Right ventricle myocardium (tissue), 1 donor: ENCODE results near the gene IL17REL.

DNA sequence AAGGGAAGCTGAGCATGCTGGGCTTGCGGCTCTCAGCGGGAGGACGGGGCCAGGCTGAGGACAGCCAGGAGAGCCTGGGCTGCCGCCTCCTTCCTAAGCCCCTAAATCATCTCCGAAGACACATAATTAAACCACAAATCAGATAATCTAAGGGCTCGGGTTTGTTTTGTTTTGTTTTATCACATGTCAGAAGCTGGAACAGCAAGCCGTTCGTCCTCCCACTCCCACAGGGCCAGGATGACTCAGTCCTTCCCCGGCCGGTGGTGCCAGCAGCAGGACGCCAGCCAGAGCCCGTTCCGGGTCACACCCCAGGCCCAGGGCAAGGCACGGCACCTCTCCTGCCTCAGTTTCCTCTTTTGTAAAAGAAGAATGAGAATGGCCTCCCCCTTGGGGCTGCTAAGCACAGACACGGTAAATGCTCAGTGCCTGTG lies 399.3 kb upstream of the TAFA5 start:
- PRO-cap, 2 experiments, result no peak in any of the 2 experiments

DNA sequence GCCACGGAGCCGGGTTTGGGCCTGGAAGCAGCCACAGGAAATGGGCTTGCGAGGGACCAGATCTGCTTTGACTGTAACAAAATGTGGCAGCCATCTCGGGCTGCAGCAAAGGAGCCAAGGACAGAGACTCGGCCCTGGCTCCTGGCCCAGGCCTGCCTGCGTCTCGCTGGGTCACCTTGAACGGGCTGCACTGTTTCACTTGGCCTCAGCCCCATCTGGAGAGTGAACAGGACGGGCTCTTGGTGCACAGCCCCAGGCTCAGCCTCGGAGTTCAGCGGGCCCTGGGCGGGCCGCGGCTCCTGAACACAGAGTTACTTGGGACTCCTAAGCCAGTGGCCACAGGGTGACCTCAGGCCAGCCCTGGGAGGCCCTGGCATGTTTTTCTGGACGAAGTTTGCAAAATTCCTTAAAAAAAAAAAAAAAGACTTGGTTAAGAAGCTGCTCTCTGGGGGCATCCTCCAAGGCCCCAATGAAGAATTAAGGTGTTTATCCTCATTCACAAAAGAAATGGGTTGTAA lies 12.0 kb upstream of the TAFA5 start:
- PRO-cap, 2 experiments, result no peak in any of the 2 experiments

- PRO-cap, 2 experiments, result no peak in any of the 2 experiments
These were observed 151.9 kb downstream of the TAFA5 start for GRCh38 chr22:48641004-48641976.

- PRO-cap, 2 experiments, result no peak in any of the 2 experiments
These were observed 165.1 kb downstream of the TAFA5 start for GRCh38 chr22:48654395-48654990.

- PRO-cap, 2 experiments, result peak in 2 of 2 experiments; most common minus-strand start chr22:49052413 (in 2)
These were observed 562.8 kb downstream of the TAFA5 start for GRCh38 chr22:49051933-49052784.

DNA sequence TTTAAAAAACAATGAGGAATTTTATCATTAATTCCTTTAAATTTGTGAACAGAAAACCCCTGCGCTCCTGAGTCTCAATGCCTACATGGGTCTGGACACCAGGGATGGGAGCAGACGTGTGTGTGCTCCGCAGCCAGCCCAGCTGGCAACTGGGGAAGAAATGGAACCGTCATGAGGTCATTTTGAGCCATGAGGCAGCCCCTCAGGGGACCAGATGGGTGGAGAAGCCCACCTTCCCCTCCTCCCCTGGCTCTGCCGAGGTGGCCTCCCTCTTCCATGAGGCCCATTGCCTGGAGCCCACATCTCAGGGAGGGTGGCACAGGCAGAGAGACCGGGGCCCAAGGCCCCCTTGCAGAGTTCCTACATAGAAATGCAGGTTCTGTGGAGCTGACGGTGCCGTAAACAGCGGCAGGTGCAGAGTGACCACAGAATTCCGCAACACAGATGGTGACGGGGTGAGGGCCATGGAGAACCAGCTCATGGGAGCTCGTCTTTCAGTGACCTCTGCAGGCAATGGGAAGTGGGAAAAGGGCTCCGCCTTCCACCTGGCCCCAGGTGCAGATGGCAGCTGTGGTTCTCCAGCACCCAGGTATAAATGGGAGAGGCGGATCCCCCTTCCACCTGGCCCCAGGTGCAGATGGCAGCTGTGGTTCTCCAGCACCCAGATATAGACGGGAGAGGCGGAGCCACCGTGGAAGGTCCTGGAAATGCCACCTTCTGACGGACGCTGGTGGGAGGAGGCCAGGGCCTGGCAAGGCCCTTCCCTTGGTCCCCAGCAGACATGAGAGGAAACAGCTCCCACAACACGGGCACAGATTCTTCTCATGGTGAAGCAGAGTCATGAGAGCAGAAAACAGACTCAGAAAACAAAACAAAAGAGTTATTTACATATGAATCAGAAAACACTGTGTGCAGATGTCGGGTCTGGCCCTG lies 572.9 kb downstream of the TAFA5 start:
- PRO-cap, 2 experiments, result no peak in any of the 2 experiments

DNA sequence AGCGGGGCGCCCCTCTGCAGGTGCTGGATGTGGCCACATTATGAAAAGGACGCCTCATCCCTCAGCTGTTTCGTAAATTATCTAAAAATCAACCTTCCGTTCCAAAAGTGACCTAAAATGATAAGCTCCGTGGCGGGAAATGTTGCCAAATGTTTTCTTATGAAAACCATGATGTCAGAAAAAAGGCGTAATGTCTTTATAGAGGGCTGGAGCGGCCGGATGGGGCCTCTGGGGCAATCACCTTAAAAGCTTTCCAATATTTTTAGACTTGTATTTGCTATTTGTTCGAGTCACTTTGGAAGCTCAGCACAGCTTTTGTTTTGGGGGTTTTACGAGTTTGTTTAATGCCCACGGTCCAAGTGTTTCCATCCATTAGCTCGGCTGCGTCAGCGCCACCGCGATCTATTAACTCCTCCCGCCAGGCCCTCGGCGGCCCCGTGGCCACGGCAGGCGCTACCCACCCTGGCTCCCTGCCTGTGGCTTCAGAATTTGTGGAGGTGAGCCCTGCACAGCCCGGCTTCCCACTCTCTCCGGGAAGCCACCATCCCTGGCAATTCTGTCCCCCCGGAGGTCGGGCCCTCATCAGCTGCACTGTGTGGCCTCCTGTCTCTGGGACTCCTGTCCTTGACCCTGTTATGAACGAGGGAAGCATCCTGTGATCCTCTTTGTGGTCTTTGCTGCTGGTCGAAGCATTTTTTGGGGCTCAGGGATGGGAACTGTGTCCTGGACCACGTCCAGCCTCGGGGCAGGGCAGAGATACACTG lies 648.6 kb downstream of the BRD1 start:
- PRO-cap, 2 experiments, result no peak in any of the 2 experiments

- PRO-cap, 2 experiments, result no peak in any of the 2 experiments
These were observed 454.9 kb downstream of the BRD1 start for GRCh38 chr22:49372691-49373212.

DNA sequence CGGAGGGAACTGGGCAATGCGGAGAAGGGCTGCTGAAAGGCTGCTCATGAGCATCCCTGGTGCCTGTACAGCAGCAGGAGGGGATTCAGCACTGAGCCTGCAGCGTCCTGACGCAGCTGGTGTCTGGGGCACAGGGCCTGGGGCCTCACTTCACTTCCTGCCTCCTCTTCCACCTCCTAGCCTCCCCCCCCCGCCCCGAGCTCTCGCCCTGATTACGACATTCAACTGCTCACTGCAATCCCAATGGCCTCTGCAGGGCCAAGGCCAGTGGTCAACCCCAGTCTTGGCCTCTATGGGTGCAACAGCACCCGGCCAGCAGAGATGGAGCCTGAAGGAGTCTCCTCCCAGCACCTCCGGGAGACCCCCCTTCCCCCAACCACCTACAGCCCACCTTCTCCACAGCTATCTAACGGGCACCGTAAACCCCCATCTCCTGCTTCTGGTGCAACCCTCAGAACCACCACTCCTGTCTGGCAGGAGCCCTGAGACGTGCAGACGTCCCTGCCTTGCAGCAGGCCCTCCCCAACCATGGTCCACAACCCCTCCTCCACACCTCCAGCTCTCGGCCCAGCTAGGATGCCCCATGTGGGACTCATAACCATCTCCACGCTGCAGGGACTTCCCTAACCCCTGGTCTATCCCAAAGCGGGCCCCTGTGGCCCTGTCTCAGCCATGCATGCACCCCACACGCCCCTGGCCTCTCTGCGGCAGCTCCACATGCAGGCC lies 38.2 kb downstream of the BRD1 start:
- PRO-cap, 2 experiments, result no peak in any of the 2 experiments

DNA sequence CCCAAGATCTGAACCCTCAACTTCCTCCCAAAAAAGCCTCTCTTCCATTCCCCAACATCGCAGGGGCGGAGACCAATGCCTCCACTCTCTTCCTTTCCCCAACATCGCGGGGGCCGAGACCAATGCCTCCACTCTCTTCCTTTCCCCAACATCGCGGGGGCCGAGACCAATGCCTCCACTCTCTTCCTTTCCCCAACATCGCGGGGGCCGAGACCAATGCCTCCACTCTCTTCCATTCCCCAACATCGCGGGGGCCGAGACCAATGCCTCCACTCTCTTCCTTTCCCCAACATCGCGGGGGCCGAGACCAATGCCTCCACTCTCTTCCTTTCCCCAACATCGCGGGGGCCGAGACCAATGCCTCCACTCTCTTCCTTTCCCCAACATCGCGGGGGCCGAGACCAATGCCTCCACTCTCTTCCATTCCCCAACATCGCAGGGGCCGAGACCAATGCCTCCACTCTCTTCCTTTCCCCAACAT lies 25.6 kb downstream of the BRD1 start:
- PRO-cap, 2 experiments, result no peak in any of the 2 experiments

DNA sequence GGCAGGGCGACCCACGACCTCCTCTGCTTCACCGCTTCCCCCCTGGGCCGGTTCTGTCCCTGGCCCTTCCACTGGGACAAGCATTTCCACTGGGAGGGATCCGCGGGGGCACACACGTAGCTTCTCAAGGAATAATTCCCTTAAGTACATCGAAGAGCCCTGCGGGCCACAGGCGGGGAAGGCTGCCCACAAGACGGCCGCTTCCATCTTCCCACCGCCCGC lies 1.4 kb downstream of the BRD1 start:
- PRO-cap, 2 experiments, result no peak in any of the 2 experiments

- PRO-cap, 2 experiments, result no peak in any of the 2 experiments
These were observed 11.6 kb upstream of the BRD1 start for GRCh38 chr22:49839342-49839600.

GRCh38 chr22:49888985-49889570 lies 29.2 kb downstream of the ALG12 start:
- PRO-cap, 2 experiments, result no peak in any of the 2 experiments

DNA sequence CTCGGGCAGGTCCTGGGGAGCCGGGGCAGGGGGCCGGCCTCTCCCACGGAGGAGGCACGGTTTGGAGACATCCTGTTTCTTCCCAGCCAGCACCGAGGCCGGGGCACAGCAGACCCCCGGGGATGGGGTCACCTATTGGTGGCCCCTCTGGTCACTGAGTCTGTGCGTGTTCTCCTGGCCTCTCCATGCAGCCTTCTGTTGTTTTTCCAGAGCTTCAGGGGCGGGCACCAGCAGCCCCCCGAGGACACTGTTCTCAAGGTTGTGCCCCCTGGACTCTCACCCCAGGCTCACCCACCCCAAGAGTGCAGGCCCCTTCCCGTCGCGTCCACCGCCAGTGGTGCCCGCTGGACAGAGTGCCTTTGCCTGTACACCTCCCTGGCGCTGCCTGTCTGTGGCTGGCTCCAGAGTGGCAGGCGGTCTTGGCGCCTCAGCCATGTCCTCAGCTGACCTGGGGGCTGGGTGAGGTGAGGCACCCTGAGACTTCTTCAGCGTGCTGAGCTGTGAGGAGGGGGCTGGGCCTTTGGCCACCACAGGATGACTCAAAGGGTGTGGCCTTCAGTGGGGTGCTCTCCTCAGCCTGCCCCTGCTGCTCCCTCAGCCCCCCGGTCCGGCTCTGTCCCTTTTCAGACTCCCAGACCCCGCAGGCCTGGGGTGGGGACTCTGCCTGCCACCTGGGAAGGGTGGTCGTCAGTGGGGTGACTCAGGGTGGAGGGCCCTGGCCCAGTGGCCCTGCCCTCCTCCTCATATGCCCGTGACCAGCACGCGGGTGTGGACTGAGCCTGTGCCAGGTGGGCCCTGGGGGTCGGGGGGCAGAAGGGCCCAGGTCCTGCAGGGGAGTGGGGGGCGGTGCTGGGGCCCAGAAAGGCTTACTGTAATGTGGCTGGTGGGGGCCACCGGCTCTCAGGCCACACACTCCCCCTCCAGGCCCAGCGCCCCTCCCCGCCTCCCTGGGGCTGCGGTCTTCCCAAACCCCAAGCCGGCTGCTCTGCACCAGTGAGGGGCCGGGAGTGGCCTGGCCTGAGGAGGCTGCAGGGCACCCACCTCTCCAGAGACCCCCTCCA lies 15.7 kb downstream of the CRELD2 start:
- PRO-cap, 2 experiments, result peak in 2 of 2 experiments; most common plus-strand start position 386 of the sequence (in 2); most common minus-strand start position 393 of the sequence (in 2)

DNA sequence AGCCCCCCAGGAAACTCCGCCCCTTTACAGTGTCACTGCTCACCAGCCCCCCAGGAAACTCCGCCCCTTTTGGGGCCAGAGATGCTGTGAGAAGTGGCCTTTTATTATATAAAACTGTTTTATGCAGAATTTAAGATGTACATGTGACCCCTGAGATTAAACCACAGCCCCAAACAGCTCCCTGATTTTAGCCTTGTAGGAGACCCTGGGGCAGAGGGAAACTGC lies 15.0 kb upstream of the PIM3 start:
- PRO-cap, 2 experiments, result no peak in any of the 2 experiments

- PRO-cap, 2 experiments, result no peak in any of the 2 experiments
These were observed 4.2 kb upstream of the PIM3 start for GRCh38 chr22:49956266-49956940.

GRCh38 chr22:49964808-49965788 lies 4.5 kb downstream of the PIM3 start:
- PRO-cap, 2 experiments, result no peak in any of the 2 experiments

DNA sequence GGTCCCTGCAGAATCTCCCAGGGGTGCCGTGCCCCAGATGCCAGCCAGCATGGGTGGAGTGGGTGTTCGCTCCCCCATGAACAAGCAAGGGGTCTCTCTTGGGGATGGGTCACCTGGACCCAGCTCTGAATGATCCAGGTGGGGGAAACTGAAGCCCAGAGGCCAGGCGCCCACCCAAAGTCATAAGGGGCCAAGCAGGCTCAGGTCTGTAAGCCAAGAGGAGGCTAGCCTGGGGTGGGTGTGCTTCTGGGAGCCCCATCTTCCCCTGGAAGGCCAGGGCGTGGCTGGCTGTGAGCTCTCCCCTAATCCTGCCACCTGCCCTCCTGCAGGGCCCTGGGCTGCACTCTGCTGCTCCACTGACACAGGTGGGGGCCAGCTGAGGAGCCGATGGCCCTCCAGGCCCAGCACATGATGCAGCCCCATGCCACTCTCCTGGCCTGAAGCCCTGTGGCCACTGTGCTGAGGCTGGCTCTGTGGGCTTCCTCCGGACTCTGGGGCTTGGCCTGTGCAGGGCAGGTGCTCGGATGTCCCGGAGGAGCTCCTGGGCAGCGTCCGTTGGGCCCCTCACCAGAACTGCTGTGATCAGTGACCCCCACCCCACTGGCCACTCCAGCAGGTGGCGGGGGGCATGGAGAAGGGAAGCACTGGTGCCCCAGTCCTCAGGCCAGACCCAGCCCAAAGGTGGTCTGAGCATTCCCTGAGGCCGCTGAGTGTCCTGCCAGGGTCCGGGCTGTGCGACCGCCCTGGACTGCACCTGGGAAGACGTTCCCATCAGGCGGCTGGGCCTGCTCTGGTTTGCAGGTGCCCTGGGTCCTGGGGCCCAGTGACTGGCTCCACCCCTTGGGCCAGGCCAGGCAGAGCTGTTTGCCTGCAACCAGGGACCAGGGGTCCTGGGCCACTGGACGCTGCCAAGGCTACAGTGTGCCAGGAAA lies 8.4 kb downstream of the PIM3 start:
- PRO-cap, 2 experiments, result no peak in any of the 2 experiments

DNA sequence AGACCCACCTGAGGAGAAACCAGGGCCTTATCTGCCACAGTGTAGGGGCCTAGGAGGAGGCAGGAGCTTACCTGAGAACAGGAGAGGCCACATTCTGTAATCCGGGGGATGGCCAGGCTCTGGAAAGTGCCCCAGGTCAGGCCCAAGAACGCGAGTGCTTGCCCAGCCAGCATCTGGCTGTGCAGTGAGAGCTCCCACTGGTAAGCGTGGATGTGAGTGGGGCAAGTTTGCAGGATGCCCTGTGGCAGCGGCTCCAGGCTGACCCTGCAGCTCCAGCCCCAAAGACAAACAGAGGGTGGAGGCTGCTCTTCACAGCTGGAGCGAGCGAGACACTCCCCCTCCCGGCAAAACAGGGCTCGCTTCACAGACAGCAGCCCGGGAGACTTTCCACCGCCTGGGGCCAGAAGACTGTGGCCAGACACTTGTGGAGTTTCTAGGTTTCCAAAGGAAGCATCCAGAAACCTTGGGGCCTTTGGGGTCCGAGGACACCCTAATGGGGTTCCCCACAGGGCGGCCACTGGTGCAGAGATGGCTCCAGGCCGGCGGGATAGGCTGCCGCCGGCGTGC lies at the start of gene IL17REL:
IL17REL (minus strand) TSS at position 292 of the 567 bp plus-strand sequence.
- PRO-cap, 2 experiments, result no peak in any of the 2 experiments

- PRO-cap, 2 experiments, result no peak in any of the 2 experiments
These were observed 19.3 kb upstream of the IL17REL start for GRCh38 chr22:50031785-50032271.